ENCODE results near the genes RASL11A, MTIF3, GSX1 and FLT1.

GRCh38 chr13:26980505-26980972 is 191.1 kb downstream of the USP12 start:
- PRO-cap, result no peak
- RAMPAGE, long total RNA, result no peak

- PRO-cap, result no peak
- RAMPAGE, long total RNA, result no peak
Observed at GRCh38 chr13:27212623-27212826, 38.8 kb upstream of the RPL21 start.

- PRO-cap, result no peak
- RAMPAGE, long total RNA, result no peak
Observed at GRCh38 chr13:27253109-27254049, 2.0 kb downstream of the RPL21 start.

DNA sequence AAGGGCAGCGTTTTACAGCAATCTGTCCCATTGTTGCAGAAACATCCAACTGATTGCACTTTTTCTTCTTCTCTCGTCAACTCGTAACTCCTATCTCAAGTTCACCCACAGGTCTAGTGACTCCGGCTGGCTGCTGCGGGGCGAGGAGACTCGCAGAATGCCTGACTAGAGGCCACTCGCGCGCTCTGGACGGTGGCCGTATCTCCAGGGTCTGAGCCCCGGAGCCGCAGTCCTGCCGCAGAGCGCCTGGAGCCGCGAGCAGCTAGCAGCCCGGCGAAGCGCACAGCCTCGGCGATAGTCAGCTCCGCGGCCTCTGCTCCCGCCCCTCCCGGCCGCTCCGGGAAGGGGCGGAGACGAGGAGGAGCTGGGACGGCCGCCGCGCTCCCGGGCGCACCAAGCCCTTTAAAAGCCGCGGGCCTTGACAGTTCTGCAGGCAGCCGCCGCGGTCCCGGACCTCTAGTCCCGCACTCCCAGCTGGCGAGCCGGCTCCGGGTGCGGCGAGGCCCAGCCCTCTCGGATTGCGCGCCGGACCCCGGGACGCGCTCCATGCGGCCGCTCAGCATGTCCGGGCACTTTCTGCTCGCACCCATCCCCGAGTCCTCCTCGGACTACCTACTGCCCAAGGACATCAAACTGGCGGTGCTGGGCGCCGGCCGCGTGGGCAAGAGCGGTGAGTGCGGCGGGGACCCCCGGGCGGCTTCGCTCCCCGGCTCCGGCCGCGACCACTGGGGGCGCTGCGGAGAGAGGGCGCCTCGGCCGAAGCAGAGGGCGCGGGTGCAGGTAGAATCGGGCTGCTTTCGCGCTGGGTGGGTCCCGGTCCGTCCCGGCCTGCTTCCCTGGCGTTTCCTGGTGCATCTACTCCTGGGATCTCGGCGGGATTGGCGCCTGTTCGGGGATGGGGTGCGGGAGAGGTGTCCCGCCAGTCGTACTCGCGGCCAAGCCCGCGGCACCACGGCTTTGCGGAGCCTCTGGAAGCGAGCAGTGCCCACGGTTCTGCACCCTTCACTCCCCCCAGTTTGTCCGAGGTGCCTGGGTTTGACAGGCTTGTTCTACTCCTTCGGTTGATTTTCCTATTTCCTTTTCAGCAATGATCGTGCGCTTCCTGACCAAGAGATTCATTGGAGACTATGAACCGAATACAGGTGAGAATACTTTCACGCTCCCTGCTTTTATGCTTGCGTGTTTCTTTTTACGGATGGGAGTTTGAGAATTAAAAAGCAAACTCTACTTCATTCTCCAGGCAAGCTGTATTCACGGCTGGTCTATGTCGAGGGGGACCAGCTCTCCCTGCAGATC is at the start of gene RASL11A:
Gene RASL11A (plus strand): TSS at position 432 of the 1,296 bp plus-strand sequence.
- PRO-cap, result bidirectional peak, plus-strand start at position 432 of the sequence, minus-strand start at position 260 of the sequence; bidirectional peak, plus-strand start at position 783 of the sequence, minus-strand start at position 727 of the sequence
- RAMPAGE, long total RNA, result no peak

DNA sequence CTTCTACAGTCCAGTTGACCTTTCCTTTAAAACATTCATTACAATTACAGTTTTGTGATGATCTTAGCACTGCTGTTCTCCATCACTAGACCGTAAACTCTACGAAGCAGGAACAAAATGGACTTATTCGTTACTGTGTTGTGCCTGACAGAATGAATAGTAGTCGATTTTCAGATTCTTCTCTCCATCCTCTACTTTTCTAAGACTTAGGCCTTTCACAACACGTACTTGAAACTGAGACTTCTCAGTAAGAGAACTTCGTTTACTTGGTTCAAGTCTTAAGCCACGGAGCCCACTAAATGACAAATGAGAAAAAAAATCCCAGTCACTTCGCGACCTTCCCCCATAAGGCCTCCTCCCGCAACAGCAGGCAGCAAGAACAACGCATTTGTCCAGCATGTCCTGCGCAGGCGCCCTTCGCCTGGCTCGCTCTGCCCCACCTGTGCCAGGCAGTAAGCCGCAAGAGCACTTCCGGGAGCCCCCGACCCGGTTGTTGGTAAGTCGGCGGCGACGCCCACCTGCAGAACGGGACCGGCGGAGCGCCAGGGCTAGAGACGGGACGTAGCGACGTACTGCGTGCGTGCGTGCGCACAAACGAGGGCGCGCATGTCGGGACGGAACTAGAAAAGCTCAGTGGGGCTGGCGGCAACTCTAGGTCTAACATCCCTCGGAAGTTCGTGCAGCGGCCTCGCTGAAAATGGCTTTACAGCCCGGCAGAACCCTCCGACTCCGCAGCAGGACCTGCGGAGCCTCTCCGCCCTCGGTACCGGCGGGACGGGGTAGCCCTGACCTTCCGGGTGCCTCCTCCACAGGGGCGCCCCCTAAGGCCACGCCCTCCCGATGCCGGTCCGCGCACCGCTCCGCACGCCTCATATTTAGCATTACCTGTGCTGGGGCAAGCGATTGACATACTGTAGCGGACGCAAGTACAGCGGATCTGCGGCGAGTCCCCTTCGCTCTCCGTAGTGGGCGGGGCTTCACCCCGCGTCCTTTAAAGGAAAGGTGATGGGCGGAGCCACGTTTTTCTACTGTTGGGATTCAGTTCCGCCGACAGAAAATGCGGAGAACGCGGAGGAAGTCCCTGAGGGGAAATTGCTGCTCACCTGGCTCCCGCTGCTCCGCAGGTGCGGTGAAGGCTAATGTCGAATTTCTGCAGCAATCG is at the start of gene MTIF3:
Gene MTIF3 (minus strand): TSS at position 941 of the 1,162 bp plus-strand sequence.
- PRO-cap, result bidirectional peak, plus-strand start at position 633 of the sequence, minus-strand start at position 365 of the sequence; bidirectional peak, plus-strand start at position 1,021 of the sequence, minus-strand start at position 964 of the sequence
- RAMPAGE, long total RNA, result start-site peak on the minus strand centred at position 541 of the sequence, 42 bp wide, 106 and 19 reads in 2 replicates

GRCh38 chr13:27482804-27483438 is 32.6 kb upstream of the MTIF3 start:
- PRO-cap, result bidirectional peak, plus-strand start at chr13:27483262, minus-strand start at chr13:27483154
- RAMPAGE, long total RNA, result no peak

GRCh38 chr13:27504029-27504793 is 53.8 kb upstream of the MTIF3 start:
- PRO-cap, result no peak
- RAMPAGE, long total RNA, result no peak

DNA sequence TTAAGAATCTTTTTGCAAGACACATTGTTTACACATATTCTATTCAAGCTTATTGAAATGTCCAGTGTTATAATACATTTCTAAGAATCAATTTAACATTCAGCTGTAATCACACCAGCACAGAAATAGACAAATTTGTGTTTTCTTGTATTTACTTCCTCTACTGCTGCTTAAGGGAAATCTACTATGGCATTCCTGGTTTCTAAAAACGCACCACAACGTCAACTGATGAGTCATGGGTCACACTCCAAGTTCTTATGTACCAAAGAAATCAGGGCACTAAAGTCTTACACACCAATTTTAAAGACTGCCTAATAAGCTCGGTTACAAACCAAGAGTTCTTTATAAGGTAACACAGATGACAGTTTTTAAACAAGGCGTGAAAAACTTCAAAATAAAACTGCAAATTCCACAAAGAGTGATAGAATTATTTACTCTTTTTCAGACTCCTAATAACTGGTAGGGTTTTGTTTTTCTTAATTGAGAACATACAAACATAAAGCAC is 13.2 kb downstream of the LNX2 start:
- PRO-cap, result no peak
- RAMPAGE, long total RNA, result no peak

- PRO-cap, result no peak
- RAMPAGE, long total RNA, result no peak
Observed at GRCh38 chr13:27617681-27618492, 2.4 kb downstream of the LNX2 start.

DNA sequence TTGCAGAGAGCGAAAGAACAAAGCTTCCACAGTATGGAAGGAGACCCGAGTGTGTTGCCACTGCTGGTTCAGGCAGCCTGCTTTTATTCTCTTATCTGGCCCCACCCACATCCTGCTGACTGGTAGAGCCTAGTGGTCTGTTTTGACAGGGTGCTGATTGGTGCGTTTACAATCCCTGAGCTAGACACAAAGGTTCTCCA is 44.9 kb upstream of the GSX1 start:
- PRO-cap, result no peak
- RAMPAGE, long total RNA, result no peak

DNA sequence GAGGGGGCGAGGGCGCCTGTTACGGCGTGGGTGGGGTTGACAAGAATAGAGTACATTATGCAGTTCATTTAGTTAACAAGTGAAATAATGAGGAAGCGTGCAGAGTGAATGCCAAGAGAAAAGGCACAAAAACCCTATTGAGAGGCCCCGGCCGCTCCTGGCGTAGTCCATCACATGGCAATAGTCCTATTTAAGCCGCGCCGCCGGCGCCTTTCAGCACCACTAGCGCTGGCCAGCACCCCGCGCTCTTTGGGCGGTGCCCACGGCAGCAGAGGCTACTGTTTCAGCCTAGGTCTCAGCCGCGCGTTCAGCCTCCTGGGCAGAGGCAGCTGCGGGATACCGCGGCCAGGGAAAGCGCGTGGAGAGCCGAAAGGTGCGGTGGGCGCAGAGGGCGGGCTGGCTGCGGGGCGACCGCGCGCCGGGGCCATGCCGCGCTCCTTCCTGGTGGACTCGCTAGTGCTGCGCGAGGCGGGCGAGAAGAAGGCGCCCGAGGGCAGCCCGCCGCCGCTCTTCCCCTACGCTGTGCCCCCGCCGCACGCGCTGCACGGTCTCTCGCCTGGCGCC is at the start of gene GSX1:
Gene GSX1 (plus strand): TSS at position 219 of the 564 bp plus-strand sequence.
- PRO-cap, result no peak
- RAMPAGE, long total RNA, result no peak

DNA sequence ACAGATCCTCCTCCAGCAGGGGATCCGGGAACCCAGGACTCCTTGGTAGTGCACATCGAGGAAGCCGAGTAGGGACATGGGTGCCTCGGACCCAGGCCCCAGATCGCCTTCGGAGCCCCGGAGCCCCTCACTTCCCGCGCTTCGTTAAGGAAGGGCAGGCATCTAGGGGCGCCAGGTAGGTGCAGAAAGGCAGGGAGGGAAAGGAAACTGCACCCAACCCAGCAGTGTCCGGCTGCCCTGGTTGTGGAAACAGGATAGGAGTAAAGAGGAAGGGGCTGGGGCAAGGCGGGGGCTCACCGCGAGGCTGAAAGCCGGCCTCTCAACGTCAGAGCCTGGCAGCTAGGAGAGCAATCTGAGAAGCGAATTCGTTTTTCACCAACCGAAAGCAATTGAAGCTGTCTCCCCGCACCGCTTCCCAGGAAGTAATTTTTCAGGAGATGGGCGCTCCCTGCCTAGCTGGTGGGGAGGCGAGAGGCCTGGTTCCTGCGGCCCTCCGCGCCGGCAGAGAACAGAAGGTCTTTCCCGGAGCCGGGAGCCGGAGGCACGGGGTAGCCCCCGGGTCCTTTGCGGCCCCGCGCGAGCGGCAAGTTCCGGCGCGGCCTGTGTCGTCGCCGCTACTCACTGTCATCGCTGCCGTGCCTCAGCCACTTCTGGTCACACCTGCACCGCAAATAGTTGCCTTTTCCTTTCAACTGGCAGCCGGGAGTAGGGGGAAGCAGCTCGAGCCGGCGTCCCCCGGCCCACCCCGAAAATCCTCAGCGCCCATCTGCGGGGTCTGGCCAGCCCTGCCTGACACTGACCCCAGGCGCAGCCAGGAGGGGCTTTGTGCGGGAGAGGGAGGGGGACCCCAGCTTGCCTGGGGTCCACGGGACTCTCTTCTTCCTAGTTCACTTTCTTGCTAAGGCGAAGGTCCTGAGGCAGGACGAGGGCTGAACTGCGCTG is 1.3 kb downstream of the PDX1 start:
- PRO-cap, result no peak
- RAMPAGE, long total RNA, result no peak

- PRO-cap, result no peak
- RAMPAGE, long total RNA, result no peak
Observed at GRCh38 chr13:27952922-27953835, 15.9 kb downstream of the CDX2 start.

- PRO-cap, result no peak
- RAMPAGE, long total RNA, result no peak
Observed at GRCh38 chr13:27963386-27963841, 5.7 kb downstream of the CDX2 start.

- PRO-cap, result no peak
- RAMPAGE, long total RNA, result no peak
Observed at GRCh38 chr13:28136714-28137486, 1.4 kb upstream of the PAN3 start.

DNA sequence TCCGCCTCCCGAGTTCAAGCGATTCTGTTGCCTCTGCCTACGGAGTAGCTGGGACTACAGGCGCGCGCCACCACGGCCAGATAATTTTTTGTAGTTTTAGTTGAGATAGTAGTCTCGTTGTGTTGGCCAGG is 1.6 kb downstream of the PAN3 start:
- PRO-cap, result no peak
- RAMPAGE, long total RNA, result no peak

GRCh38 chr13:28274714-28275586 is 136.6 kb downstream of the PAN3 start:
- PRO-cap, result no peak
- RAMPAGE, long total RNA, result no peak

GRCh38 chr13:28277124-28277645 is 138.8 kb downstream of the PAN3 start:
- PRO-cap, result no peak
- RAMPAGE, long total RNA, result no peak

- PRO-cap, result no peak
- RAMPAGE, long total RNA, result no peak
Observed at GRCh38 chr13:28392322-28392921, 102.5 kb downstream of the FLT1 start.

- PRO-cap, result no peak
- RAMPAGE, long total RNA, result no peak
Observed at GRCh38 chr13:28494684-28495723, at the start of gene FLT1. TSS of gene FLT1 (minus strand) at chr13:28495128.